Vagina (tissue), 1 donor: ENCODE measurements around a stretch of chr3.

DNA sequence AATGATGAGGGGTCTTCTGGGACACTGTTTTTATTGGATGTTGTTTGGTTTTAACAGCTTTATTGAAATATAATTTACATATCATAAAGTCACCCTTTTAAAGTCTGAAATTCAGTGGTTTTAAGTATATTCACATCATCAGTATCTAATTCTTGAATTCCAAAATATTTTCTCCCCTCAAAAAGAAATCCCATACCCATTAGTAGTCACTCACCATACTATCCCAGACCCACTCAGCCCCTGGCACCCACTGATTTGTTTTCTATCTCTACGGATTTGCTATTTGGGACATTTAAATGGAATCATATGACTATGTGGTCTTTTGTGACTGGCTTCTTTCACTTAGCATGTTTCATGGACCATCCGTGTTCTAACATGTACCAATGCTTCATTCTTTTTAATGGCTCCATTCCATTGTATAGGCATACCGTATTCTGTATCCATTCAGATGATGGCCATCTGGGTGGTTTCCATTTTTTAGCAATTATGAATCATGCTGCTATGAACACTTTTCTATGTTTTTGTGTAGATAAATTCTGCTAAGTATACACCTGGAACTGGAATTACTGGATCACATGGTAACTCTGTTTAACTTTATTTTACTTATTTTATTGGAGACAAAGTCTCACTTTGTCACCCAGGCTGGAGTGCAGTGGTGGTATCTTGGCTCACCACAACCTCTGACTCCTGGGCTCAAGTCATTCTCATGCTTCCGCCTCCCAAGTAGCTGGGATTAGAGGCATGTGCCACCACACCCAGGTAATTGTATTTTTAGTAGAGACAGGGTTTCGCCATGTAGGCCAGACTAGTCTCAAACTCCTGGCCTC lies 13.6 kb downstream of the UBP1 start:
- PRO-cap, result no peak
- RAMPAGE, long total RNA, result no peak

DNA sequence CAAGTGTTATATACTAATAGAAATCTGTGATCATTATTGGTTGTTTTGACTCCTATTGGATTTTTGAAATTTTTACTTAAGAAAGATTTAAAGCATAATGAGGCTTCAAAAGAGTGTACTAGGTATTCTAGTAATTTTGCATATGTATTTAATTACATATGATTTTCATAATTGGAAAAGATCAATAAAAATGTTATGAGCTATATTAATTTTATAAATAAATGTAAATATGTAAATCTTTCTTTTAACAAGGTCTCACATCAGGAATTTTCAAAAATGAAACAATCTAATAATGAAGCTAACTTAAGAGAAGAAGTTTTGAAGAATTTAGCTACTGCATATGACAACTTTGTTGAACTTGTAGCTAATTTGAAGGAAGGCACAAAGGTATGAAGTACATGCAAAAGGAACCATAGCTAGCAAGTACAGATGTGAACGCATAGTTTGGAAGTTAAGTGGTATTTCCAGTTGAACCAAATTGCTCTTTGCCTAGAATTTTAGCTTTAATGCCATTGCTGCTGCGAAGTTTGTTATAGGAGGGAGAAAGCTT lies 55.3 kb downstream of the PDCD6IP start:
- PRO-cap, result no peak
- RAMPAGE, long total RNA, result start-site peak on the plus strand centred at position 350 of the sequence, 29 bp wide, 48 reads

DNA sequence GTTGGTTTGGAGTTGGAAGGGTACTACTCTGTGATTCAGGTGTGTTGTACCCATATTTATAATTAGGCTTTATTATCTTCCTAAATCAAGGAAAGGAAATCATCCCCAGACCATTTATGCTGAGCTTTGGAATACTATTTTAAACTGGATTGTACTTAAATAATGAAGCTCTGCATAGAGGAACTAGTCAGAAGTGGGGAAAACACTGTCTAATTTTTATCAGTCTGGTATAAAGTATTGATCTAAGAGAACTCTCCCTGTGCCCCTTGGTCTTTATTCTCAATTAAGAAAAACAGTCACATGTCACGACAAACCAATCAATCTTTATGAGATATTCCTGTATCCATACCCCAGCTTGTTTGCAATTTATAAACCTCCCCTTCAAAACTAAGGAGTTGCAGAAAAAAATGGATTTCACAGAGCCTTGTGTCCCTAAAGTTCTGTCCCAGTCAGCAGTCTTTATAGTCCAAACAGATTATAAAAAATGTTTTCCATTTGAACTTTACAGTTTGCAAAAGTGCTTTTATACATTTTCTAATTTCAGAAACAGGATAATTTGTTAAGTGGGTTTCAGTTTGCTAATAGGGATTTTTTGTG lies 70.3 kb downstream of the PDCD6IP start:
- PRO-cap, result no peak
- RAMPAGE, long total RNA, result no peak

DNA sequence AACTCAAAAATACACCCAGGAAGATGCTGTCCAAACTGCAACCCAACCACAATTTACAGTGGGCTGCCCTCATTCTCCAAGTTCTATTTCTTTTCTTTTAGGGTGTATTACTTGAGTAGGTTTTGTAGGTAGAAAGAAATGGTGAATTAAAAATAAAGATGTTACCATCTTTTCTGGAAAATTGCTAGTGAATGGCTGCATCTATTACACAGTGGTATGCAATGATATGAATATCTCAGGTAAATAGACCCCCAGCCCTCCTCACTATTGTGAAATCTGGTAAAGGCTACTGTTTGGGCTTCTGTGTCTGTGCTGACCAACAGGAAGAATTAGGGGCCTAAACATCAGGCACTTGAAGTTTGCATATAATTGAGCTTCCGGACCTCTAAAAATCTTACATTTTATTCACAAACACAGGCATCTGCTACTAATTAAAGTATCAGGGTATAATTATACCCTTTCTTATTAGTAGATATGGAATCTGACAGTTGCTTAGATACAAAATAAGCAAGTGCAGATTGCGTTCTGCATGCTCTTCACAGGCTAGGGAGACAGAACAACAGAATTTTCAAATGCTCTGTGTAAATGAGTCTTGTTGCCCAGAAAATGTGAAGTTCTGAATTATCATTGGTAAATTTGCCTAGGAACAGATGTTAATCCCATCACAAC lies 119.5 kb downstream of the PDCD6IP start:
- PRO-cap, result no peak
- RAMPAGE, long total RNA, result no peak

DNA sequence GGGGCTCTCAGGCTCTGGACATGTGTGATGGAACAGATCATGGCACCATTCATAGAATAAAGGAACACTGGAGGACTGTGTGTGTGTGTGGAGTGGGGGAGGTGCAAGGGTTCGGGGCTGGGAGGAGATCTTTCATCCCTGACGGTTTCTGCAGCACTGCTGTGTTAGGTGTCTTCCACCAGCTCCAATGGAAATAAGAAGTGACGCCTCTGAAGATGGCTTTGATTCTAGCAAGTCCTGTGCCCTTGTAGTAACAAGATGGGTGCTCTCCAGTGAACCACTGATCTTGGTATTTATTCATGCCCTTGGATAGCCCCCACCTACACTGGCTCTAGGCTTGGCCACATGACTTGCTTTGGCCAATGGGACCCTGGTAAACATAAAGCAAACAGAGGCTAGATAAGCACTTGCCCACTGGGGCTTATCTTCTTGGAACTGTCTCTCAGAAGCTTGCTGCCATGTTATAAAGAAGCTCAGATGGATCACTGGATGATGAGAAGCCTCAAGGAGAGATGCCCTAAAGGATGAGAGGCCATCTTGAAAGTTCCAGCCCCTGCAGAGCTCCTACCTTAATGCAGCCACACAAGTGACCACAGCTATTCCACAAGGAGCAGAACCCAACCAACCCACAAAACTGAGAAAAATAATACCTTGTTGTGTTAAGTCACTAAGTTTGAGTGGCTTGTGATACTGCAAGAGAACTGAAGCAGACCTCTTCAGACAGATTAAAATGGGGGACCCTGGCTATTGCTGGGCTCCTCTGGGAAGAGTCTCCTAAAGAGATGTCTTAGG lies 137.8 kb downstream of the PDCD6IP start:
- PRO-cap, result no peak
- RAMPAGE, long total RNA, result no peak

- PRO-cap, result no peak
- RAMPAGE, long total RNA, result no peak
Observed at GRCh38 chr3:36432967-36433404, 52.7 kb downstream of the STAC start.

GRCh38 chr3:36856791-36857949 lies 87.7 kb downstream of the TRANK1 start:
- PRO-cap, result no peak
- RAMPAGE, long total RNA, result start-site peak on the minus strand at chr3:36857541-36857618, 16 reads

DNA sequence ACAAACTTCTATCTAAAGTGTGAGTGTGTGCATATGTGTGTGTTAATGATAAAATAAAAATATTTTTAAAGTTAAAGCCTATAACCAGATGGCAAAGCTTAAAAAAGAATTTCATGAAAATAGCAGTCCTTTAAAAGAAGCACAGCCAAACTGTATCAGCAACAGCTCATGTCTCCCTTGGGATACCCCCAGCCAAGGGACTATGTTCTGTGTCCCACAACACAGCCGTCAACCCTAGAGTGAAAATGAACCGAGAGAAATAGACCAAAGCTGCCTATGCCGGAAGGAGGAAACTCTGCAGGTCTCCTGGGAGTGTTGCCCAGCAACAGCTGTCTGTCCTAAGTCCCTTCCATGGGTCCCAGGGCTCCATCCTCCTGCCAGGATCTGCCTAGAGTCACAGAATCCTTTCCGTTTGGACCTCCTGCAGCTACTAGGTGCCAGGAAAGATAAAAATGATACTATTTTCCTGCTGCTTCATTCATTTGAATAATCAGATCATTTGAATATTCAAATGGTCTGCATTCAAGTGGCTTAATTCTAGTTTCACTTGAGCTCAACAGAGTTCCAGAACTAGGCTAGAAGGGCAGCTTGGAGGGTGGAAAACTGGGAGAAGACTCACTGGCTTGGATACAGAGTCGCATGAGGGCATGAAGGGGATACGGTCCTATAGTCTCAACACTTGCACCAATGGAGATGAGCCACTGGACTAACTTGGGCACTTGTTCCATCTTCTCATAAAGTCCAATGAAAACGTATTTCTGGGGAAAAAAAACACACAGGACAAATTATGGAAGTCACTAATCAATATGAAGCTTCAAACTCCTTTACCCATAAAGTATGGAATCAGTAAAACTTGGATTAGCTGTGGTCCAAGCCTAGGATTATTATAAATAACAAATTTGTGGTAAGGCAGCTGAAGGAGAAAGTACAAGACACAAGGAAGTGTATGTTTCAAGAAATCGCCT lies 53.0 kb downstream of the TRANK1 start:
- PRO-cap, result no peak
- RAMPAGE, long total RNA, result no peak

GRCh38 chr3:37028276-37028916 lies 35.1 kb downstream of the MLH1 start:
- PRO-cap, result no peak
- RAMPAGE, long total RNA, result no peak

DNA sequence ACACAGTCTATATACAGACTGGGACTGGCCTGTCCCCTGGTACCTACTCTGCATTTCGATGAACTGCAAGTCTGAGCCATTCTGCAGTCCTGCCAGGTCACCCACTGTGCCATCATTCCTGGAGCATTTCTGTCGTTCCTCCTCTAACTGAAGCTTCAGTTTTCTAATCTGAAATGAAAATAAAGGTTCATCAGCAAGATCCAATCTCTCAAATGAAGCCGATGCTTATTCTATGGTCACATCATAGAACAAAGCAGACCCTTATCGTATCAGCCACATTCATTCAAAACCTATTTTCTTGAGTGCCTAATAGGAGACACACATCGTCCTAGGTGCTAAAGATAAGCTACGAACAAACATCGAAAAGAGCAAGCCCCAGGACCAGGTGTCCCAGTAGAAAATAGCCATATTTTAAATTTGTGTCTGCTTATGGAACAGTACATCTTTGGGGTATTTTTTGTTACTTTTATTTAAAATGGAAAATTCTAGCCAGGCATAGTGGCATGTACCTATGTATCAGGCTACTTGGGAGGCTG lies 65.5 kb downstream of the MLH1 start:
- PRO-cap, result no peak
- RAMPAGE, long total RNA, result start-site peak on the minus strand centred at position 92 of the sequence, 85 bp wide, 68 reads

DNA sequence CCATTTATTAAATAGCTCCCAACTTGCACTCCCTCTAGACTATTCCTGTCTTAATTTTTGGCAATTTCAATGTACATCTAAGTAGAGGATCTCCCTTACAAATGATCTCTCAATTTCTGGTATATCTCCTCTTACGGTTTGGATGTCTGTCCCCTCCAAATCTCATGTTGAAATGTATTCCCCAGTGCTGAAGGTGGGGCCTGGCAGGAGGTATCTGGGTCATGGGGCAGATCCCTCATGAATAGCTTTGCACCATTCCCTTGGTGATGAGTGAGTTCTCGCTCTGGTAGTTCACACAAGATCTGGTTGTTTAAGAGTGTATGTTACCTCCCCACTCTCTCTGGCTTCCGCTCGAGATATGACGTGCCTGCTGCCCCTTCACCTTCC lies 67.5 kb downstream of the MLH1 start:
- PRO-cap, result no peak
- RAMPAGE, long total RNA, result no peak

- PRO-cap, result no peak
- RAMPAGE, long total RNA, result no peak
Observed at GRCh38 chr3:37162573-37163927, 11.3 kb downstream of the LRRFIP2 start.

DNA sequence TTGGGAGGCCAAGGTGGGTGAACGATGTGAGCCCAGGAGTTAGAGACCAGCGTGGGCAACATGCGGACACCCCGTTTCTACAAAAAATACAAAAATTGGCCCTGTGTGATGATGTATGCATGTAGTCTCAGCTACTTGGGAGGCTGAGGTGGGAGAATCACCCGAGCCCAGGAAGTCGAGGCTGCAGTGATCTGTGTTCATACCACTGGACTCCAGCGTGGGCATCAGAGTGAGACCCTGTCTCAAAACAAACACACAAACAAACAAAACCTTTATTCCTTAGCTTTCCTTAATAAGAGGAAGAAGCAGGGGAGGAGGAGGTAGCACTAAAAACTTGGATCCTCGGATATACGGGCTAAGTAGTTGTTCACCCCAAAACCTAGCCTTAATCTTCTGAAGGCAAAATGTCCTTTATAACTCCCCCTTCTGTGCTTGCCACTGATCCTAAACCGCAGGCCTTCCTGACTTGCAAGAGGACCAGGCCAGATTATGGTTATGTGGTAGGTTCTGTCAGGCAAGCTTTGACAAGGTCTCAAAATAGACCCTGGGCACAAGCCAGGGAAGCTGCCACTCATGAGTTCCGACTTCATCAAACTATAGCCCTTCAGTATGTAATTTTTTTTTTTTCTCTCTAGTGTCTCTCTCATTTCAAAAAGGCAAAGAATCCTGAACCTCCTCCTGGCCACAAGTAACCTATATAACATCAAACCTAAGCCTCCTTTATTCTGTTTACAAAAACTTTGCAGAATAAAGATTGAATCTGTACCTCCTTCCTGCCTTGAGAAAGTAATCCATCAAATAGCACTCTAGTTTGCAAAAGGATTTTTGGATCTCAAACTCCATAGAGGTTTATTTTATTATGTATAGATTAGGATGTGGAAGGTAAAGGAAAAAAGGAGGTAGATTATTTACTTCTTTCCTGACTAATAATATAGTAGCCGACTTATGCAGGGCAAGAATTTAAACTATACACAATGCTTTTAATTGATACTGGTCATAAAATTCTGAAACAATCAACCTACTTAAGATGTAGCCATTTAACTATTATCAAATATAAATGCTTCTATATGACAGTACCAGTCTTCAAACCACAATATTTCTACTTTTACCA lies 3.2 kb downstream of the LRRFIP2 start:
- PRO-cap, result no peak
- RAMPAGE, long total RNA, result no peak

GRCh38 chr3:37228711-37229118 lies 14.4 kb upstream of the GOLGA4 start:
- PRO-cap, result no peak
- RAMPAGE, long total RNA, result no peak

DNA sequence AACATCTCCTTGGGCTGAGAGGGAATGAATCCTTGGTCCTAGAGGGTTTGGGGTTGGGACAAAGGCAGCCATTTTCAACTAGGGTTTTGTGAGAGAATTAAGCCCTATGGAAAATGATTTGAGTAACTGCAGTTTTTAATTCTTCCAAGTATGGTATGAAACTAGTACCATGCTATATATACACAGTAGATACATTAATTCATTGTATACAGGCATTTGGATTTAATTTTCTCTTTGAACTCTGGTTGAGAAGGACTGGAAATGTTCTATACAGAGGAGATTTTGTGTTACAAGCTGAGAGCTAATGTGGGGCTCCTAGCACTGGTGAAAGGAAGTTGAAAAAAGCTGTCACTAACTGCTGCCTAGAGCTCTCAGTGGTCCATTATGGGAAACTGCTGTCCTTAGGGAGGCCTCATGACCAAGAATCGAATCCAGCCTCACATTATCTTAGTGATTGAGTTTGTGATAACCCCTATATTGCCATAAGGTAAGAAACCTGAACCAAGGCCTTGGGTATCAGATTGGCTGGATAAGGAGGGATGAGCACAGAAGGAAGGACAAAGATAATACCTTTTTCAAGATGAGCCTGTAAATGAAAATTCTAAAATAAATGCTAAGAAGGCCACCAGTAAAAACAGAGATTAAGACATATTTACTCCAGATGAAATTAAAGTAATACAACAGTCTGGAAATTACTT lies 18.5 kb downstream of the GOLGA4 start:
- PRO-cap, result no peak
- RAMPAGE, long total RNA, result no peak

DNA sequence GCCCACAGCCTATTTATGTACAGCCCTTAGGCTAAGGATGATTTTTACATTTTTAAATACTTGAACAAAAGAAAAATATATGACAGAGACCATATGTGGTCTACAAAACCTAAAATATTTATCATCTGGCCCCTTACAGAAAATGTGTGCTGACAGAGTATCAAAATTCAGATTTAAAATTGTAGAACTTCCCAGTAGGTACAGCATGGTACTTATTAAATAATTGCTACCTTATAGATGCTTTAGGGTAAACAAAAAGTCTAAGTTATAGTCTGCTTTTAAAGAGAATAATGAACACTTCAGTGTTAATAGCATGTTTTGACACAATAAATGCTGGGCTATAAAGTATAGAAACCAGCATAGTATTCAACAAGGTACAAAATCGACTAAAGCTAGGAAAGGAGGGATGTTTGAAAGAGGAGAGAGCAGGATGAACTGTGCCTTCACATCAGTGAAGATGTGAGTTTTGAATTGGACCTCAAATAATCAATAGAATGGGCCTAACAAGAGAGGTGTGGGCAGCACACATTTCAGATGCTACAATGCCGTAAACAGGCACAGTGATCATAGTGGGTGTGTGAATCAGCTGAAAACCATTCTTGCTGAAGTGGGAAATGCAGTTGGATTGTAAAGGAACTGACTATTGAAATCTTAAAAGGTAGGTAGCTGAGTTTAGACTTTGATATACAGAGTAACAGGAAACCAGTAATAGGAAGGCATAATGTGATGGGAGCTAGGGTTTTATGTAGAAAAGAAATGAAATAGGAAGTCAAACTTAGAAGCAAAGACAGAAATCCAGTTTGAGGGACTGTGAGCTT lies 59.7 kb downstream of the GOLGA4 start:
- PRO-cap, result no peak
- RAMPAGE, long total RNA, result no peak

- PRO-cap, result no peak
- RAMPAGE, long total RNA, result no peak
Observed at GRCh38 chr3:37323503-37323888, 80.4 kb downstream of the GOLGA4 start.

DNA sequence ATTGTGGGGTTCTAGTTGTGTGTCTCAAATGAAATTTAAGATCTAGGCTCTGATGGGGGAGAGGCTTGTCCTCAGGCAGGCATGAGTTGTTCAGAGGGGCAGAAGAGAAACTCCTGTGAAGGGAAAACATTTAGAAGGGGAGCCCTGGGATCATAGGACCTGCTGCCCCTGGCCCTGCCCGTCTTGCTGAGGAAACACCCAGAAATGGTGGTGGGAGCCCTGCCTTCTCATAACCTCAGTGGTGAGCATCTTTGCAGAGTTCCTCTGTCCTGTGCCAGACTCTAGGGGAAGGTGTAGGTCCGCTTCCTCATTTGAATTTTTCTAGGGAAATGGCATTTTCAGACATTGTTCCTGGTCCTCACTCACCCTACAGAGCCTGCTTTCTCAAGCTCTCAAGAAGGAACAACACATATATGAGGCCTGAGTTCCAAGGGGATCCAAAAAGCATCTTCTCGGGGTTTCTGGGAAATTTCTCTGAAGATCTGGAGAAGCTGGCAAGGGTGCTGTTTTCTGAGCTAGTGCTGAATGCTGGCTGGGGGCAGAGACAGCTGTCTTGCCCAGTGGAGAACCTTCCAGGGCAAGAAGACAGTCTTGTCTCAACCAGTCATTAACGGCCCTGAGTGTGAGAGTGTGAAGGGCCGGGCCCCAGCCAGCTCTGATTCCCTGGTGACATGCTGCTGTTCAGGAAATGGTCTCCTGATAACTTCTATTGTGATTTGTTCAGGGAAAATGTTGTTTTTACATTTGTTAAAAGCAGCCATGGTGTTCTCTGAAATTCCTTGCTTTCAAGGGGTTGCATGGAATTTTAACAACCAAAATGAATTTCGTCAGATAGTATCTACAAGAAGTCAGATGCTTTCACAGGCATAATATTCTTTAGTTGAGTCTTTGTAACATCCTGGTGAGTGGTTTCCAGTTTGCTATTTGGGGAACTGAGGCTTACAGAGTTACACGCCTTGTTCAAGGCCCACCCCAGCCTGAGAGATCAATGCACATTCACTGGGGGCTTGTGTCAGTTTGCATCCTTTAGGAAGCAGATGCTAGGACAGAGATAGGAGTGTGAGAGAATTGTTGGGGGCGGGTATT lies 5.7 kb downstream of the ITGA9 start:
- PRO-cap, result no peak
- RAMPAGE, long total RNA, result no peak

DNA sequence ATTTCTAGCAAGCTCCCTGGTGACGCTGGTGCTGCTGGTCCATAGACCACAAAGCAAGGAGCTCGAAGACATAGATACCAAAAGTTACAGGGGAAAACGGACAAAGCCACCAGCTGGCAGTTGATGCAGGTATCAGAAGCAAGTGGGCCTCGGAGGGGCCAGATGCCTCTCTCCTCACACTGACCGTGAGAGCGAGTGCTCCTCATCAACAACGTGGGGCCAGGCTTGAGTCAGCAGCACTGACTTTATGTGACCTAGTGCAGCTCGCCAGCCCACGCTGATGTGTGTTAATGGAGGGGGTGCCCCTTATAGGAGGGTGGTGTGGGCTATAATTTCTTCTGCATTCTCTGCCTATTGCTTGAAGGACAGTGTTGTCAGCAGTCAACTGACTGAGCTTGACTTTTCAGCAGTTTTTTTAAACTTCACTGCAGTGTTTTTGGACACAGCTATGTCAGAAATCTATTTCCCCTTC lies 104.7 kb downstream of the ITGA9 start:
- PRO-cap, result no peak
- RAMPAGE, long total RNA, result no peak

GRCh38 chr3:37661475-37661922 lies 200.2 kb upstream of the CTDSPL start:
- PRO-cap, result no peak
- RAMPAGE, long total RNA, result start-site peak on the plus strand at chr3:37661670-37661770, 9 reads